AG09319 (cell line): ENCODE measurements around the genes MYEF2, DTWD1 and GABPB1.

GRCh38 chr15:45705535-45706187 is 70.8 kb downstream of the SQOR start:
- RRBS = no CpG with 5 or more reads among the region's 13 CpGs

- RRBS = no CpG with 5 or more reads among the region's 7 CpGs
Observed at GRCh38 chr15:46079743-46080421, 445.1 kb downstream of the SQOR start.

- RRBS = no CpG with 5 or more reads among the region's 2 CpGs
Observed at GRCh38 chr15:46472606-46473018, 837.8 kb downstream of the SQOR start.

GRCh38 chr15:47673499-47673991 is 43.8 kb upstream of the SEMA6D start:
- RRBS = no CpG with 5 or more reads among the region's 5 CpGs

DNA sequence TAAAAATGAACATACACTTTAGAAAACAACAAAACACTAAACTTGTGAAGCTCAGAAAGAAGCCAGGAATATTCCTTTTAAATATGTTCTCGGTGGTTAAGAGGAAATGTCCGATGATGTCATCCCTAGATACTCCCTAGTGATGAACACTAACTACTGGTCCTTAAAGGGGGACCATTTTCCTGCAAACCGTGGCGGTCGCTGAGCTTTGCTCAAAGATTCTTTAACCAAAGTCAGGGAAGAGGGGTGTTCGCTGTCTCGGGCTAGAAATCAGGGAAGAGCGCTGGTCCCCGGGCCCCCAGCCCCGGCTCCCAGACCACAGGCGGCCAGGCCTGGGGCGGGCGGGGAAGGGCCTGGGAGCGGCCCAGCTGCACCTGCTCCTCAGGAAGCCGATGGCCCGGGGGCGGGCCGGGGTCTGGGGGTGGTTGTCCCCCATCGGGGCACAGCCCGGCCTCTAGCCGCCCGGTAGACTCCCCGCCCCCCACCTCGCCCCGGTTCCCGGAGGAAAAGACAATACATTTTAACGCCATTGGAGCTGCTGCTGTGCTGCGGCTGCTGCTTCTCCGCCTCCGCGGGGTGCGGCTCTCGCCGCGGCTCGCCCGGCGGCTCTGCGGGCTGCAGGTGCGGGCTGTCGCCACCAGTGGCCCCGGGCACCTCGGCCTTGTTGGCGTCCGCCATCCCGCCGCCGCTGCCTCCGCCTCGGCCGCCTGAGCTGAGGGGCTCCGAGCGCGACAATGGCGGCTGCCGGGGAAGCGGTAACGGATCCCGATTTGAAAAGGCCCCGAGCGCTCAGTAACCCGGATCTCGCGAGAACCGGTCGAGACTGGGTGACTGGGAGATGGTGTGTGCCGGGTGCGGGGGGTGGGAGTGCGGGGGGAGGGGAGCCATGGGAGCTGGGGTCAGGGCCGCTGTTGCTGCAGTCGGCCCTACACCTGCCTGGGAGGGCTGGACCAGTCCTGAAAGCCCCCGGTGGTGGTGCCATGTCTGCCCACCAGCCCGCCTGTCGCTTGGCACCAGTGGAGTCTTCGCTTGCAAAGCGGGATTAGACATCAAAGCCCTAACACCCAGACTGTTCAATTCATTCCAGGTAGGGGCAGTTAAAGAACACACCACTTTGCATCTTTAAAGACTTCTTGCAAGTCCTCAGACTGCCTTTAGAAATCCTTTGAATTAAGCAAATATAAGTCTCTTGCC is at the start of gene MYEF2:
Gene MYEF2, minus strand, starts transcription at position 736 of the 1,194 bp plus-strand sequence.
- RRBS = 3% methylated on average over 26 of the region's 76 CpGs

- RRBS = no CpG with 5 or more reads among the region's 14 CpGs
Observed at GRCh38 chr15:48190823-48191373, 567 bp upstream of the CTXN2 start.

DNA sequence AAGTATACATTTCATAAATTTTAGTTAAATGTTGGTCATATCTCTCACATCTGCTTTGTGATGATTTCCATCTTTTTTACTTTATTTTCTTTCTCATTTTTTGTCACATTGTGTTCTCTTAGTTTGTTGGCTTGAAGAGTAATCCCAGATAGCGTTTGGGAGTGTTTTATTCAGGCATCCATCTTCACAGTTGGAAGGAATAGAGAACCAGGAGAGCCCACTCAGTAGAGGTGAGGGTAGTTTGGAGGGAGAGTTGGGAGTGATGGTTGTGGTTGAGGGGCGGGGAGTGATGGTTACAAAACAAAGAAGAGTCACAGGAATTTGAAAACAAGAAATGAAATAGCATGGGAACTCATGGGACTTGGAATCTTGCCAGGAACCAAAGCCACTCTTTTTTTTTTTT is 36.2 kb downstream of the DUT start:
- RRBS = no CpG with 5 or more reads among the region's 2 CpGs

DNA sequence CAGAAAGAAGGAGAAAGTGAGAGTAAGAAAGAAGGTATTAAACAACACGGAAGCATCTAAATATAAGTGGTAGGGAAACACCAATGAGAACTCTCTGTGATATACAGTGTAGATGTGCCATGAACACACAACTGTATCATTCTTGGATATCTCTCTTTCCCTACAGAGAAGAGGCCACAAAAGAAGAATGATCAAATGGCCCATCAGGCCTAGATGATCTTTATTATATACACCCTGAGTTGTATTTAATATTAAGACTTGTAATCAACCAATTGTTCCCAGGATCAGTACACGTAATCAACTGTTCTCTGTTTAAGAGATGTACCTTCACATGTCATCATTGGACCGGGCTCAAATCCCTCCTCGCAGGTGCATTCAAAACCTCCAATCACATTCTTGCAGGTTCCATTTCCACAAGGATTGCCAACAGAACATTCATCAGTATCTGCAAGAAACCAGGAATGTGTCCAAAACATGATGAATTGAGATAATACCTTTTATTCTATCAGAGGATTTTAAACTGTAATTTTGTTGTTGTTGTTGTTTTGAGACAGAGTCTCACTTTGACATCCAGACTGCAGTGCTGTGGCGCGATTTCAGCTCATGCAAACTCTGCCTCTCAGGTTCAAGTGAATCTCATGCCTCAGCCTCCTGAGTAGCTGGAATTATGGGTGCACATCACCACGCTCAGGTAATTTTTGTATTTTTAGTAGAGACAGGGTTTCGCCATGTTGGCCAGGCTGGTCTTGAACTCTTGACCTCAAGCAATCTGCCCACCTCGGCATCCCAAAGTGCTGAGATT is 103.2 kb downstream of the DUT start:
- RRBS = no CpG with 5 or more reads among the region's 9 CpGs

- RRBS = no CpG with 5 or more reads among the region's 4 CpGs
Observed at GRCh38 chr15:48536643-48537330, 108.7 kb downstream of the FBN1 start.

DNA sequence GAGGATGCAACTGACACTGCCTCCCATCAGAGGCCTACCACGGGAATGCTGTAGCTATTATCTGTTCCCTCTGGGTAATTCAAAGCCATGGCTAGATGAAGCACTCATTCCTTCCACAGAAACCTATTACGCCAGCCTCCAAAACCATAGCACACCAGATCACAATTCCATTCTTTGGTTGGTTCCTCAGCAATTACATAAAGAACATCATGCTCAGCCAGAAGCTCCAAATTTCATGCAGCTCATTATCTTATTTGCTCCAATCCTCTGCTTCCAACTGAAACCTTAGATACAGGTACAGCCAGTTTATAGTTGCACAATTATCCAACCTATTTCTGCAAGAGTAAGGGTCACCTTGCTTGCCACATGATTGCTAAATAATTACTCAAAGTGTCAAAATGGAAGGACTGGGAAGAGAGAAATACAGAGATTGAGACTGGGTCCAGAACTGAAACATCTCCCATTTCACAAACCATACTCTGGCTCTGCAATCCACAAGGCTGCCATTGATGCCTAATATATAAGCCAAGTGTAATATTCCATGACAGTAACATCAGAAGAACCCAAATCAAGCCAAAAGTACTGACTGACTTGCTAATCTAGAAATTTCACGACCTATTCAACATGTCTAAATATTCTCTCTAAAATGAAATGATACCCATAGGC is 23.4 kb upstream of the SHC4 start:
- RRBS = no CpG with 5 or more reads among the region's 3 CpGs

GRCh38 chr15:49240654-49241614 is 70.9 kb downstream of the GALK2 start:
- RRBS = no CpG with 5 or more reads among the region's 1 CpG

DNA sequence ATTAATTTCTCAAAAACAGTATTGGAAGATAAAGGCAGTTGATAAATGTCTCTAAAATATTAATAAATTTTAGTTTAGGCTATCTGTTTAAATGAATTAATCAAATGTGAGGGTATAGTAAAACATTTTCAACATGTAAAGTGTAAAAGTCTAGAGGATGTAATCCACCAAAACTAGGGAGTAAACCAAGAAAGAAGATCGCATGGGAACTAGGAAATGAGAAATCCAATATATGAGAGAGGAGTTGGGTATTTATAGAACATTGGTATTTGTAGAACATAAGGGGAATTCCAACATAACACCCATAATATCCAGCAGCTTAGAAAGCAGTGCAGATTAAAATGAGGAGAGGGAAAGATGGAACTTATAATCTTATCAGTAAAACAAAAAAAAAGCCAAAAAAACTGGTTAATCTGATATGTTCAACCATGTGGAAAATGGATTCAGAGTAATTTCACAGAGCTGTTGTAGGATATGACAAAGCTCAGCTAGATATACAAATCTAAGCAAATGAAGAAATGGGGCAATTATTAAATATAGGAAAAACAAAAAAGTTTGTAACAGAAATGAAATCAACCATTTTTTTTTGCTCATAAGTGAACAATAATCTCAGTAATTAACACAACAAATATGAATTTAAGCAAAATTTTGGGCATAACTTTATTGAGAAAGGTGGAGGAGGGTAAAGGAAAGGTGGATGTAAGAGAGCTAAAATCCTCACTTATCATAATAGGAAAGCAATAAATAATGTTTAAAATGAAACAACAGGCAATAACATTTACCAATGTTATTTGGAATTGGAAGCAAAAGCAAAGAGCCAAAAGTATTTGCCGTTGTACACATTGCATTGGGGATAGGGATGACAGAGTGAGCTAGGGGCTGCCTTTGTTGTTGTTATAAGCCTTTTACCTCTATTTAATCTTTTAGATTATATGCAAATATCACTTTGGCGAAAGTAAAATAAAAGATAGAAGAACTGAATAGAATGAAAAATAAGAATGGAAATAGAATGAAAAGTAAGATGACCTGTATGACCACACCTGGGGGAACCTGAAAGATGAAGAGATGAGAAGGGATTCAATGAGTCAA is 74.8 kb downstream of the GALK2 start:
- RRBS = no CpG with 5 or more reads among the region's 3 CpGs

GRCh38 chr15:49438810-49439610 is 16.0 kb downstream of the FGF7 start:
- RRBS = no CpG with 5 or more reads among the region's 6 CpGs

GRCh38 chr15:49620557-49621635 is at the start of gene DTWD1:
TSS of gene DTWD1 (plus strand) at chr15:49621048.
- RRBS = under 1% methylated on average over 7 of the region's 68 CpGs

DNA sequence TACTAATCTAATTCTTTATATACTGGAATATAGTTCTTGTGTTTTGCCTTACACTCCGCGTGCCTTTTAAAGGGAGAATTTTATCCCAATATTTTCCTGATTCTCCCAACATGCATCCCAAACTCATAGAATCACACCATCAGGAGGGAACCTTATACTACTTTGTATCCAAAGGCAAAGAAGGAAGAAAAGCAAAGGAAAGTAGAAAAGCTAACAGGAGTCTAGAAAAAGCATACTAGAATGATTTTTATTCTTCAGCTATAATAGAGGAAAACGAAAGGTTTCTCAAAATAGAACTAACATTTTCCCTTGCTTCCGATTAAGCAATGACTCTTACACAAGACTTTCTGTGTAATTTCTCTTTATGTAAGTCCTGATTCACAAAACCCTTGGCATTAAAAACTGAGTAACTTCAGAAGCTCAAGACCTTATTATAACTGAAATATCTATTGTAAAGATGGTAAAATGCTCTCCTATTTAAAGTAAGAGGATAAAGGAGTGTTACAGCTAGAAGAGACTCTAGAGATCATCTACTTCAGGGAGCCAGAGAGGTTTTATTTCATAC is 97.3 kb downstream of the DTWD1 start:
- RRBS = no CpG with 5 or more reads among the region's 4 CpGs

- RRBS = no CpG with 5 or more reads among the region's 8 CpGs
Observed at GRCh38 chr15:49876169-49877049, 242.6 kb downstream of the ATP8B4 start.

DNA sequence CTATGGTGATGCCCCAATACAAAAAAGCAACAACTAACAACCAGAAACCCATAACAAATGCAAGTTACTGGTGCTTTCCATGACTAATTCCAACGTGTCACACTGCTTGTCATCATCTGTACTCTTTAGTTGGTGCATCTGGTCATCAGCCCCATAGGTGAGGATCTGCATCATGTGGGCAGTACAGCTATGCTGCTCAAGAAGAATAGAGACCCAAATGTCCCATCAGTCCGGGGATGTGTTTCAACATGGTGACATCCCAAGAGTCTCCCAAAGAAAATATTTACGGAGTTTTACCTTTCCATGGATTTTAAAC is 52.8 kb downstream of the ATP8B4 start:
- RRBS = no CpG with 5 or more reads among the region's 3 CpGs

DNA sequence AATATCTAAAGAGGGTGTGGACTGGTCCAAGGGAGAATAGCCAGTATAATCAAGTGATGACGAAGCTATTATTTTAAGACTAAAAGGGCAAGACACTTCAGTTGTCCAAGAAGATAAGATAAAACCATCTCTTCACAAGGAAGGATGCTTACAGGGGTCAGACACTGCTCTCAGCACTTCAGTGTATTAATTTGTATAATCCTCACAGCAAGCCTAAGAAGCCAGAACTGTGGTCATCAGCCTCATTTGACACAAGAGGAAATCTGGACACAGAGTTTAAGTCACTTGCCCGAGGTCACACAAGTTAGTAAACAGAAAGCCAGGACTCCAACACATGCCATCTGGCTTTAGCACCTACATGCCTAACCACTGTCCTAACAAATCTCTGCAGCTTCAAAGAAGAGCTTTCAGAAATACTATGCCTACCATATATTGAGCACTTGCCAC is 14.6 kb downstream of the HDC start:
- RRBS = no CpG with 5 or more reads among the region's 2 CpGs

- RRBS = no CpG with 5 or more reads among the region's 2 CpGs
Observed at GRCh38 chr15:50353281-50353603, 1.8 kb downstream of the GABPB1 start.

GRCh38 chr15:50354630-50355732 is at the start of gene GABPB1:
TSS of gene GABPB1 (minus strand) at chr15:50355198.
- RRBS = under 1% methylated on average over 12 of the region's 102 CpGs